ENCODE results near the genes OR8B4 and STT3A.

DNA sequence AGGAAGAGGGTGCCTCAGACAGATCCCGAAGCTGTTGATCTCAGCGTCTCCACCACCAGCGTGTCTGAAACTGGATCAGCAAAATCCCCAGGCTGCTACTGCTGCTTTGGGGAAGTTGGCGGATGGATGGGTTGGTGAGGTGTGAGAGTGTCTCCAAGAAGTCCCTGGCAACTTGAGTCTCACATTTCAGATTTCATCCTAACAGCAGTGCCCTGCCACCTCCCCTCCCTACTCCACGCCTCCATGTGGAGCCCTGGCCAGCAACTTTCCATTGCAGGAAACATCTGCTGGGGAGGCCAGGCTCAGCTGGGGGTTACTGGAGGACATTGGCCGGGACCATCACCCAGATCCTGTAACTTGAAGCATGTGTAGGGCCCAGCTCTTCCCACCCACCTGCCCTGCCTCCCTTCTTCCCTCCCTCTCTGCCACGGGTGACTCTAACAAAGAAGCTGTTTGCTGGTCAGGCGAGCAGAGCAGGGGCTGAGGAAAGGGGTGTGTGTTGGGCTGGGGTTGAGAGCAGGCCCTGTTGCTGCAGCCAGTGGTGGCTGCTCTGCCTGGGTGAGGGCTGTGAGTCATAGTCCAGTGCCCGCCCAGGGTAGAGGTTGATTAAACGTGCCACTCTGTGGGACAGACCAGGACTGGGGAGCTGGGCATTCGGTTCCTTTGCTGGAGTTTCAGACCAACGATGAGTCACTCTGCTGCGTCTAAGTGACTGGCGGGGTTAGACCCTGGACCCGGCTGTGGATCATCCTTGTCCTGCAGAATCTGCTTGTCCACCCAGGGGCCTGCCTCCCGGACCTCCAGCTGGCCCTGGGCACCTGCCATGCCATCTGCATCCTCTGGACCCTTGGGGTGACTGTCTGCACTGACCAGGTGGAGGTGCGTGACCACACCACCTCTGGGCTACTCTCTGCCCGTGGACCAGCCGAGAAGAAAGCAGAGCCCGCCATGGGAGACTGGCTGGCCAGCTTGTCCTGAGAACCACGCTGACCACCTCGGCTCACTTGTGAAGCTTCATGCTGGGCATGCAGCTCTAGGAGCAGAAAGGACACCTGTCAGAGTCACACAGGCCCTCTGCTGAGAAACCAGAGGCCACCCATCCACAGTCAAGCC, 63.9 kb downstream of the SCN3B start:
- PRO-cap: no peak
- RRBS: 71% methylated on average over 2 of the region's 22 CpGs

- PRO-cap: no peak
- RRBS: no CpG with 5 or more reads among the region's 1 CpG
Measured at GRCh38 chr11:123961833-123962112, 15.8 kb downstream of the OR10S1 start.

GRCh38 chr11:124424767-124425174, at the start of gene OR8B4:
Gene OR8B4 (minus strand): TSS chr11:124424871.
- PRO-cap: no peak
- RRBS: no CpG with 5 or more reads among the region's 5 CpGs

- PRO-cap: no peak
Measured at GRCh38 chr11:124445866-124446271, 373 bp upstream of the OR8B8 start.

GRCh38 chr11:124898055-124898198, 262 bp upstream of the ROBO4 start:
- PRO-cap: no peak
- RRBS: no CpG with 5 or more reads among the region's 2 CpGs

- PRO-cap: no peak
- RRBS: 24% methylated on average over 1 of the region's 30 CpGs
Measured at GRCh38 chr11:125063522-125064073, 493 bp downstream of the SLC37A2 start.

DNA sequence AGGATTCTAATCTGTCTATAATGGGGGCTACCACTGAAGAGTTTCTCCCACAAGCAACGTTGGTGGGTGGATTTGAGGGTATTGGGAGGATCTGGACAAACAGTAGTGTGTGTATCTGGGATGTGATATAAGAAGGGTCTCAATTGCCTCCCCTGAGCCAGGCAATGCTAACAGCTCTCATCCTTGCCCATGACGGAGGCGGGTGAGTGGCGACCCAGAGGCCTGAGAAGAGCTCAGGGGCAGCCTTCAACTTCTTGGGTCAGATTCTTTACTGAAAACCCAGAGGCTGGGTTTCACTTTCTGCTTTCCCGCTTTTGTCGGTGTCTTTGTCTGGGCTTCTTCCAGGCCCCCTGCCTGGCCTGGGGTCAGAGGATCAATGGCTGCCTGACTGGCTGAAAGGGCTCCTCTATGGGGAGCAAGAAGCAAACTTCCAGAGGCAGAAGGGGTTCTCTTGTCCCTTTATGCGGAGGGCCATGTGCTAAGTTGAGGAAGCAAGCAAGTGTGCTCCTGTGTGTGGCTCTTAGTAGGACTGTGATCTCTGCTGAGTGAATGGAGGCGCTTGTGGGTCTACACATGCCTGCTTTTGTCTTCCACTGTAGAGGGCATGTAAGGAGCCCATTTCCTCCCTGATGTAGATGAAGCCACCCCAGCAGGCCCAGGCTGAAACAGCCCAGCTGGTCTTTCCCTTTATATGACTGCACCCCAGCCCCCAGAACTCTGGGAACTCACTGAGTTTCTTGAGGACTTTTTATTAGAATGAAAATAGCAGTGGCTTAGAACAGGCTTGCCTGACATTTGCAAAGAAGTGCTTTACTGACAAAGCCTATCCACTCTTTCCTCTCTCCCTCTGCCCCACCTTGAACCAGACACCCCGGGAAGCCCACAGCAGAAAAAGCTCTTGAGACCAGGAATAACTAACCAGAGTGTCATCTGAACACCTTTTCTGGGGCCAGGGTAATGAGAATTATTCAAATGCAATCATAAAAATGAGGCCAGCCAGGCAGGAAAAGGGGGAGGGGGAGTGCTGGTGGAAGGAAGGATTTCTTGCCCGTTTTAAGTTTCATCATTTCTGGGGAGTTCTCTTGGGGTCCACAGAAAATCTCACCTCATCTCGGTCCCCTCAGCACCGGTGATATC, 947 bp upstream of the PKNOX2 start:
- PRO-cap: no peak
- RRBS: no CpG with 5 or more reads among the region's 12 CpGs

DNA sequence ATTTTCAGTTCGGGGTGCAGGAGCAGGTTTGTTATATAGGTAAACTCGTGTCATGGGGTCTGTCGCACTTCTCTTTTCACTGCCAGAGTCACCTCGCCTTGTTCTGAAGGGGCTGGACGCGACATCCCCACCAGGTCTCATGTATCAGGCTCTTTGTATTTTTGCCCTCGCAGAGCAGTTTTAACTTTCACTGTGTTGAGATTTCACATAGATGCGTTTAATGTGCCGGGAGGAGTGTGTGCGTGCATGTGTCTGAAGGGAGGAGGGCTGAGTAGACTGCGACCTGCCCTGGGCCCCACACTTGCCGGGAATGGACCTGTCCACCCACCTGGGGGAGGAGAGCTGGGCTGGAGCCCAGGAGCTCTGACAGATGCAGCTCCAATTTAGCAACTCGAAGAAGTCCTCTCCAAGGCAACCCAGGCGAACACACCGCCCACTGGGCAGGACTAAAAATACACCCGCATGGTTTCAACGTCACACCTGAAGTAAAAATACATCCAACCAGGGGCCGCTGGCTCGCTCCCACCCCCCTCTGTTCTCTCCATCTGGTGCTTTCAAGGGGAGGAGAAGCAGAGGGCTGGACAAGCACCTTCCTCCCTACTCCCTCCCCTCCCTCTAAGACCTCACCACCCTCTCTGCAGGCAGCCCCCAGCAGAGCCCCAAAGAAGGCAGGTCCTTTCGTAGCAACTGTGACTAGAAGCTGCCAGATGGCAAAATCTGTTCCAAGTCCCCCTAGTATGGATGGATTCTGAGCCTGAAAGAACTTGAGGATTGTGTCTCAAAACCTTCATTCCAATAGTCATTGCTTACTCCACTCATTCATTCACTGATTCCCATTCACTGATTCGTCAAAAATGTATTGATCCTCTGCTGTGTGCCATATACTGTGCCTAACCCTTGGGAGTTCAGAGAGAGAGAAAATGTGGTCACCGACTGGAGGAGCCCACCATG, 119.9 kb downstream of the FEZ1 start:
- PRO-cap: no peak
- RRBS: 48% methylated on average over 4 of the region's 22 CpGs

DNA sequence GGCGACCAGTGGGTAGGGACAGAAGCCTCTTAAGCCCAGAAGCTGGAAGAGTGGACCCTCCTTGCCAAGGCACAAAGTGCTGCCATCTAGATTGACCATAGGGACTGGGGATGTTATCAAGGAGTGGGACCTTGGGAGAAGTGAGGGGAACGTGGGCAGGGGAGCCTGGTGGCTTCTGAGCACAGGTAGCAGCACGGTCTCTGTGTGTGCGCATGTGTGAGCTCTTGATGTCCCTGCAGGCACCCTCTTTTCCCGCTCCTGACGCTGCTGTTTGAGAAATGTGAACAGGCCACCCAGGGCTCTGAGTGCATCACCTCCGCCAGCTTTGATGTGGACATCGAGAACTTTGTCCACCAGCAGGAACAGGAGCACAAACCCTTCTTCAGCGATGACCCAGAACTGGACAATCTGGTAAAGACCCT, 110.7 kb downstream of the FEZ1 start:
- PRO-cap: no peak
- RRBS: no CpG with 5 or more reads among the region's 9 CpGs

GRCh38 chr11:125592786-125593865, at the start of gene STT3A:
Gene STT3A (plus strand): TSS chr11:125592852.
- PRO-cap: bidirectional peak, plus-strand start at chr11:125592852, minus-strand start at chr11:125592599; bidirectional peak, plus-strand start at chr11:125593361, minus-strand start at chr11:125593303
- RRBS: 4% methylated on average over 11 of the region's 39 CpGs

DNA sequence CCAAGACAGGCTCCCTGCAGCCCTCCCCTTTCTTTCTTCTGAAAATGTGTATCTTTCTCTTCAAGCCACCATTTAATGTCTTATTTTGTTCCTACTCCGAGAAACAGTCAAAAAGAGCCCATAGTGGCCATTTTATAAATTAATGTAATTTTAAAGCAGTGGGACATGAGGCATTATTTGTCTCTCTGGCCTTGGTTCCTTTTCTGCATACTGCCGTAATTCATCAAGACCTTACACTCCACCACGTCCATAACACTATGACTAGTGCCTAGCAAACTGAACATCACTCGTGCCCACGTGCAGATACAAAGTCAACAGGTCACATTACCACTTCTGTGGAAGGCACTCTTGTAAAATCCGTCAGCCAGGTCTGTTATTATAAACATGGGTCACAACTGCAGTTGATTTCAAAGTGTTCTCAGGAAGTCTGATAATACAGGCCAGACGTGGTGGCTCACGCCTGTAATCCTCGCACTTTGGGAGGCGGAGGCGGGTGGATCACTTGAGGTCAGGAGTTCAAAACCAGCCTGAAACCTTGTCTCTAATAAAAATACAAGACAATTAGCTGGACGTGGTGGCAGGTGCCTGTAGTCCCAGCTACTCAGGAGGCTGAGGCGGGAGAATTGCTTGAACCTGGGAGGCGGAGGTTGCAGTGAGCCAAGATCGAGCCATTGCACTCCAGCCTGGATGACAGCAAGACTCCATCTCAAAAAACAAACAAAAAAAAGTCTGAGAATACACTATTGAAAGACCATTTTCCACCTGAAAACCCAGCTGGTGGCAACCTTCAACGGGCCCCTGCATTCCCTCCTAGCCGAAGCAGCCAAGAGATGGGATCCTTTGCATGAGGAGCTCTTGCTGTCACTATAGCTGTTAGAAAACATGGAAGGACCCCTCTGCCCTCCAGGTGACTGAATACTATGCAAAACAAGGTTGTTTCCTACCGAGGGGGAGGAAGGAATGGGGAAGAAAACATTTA, 14.2 kb downstream of the VSIG10L2 start:
- PRO-cap: no peak
- RRBS: no CpG with 5 or more reads among the region's 18 CpGs

GRCh38 chr11:126115756-126116450, 53.2 kb upstream of the CDON start:
- PRO-cap: bidirectional peak, plus-strand start at chr11:126116167, minus-strand start at chr11:126116062
- RRBS: 38% methylated on average over 3 of the region's 18 CpGs

DNA sequence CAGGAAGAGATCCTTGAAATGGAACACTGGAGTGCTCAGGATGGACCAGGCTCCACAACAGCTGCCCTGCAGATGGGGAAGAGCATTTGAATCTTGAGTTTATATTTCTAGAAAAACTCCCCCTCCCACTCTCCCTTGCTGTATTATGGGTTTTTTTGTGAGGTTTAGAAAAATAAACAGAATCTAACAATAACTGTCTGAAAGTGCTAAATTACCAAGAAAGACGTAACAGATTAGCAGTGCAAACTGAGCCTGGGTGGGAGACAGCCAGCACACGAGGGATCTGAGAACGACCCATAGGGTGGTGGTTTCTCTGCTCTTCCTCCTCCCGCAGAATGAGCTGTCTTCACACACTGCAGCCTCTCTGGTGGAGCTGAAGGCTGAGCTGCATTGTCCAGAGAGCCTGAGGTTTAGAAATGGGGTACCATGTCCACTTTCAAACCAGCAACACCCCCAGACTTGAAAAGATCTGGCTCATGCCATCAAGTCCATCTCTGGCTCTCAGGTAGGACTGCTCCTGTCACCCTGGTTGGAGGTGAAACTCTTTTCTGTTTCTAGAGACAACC, 61.8 kb upstream of the CDON start:
- PRO-cap: no peak
- RRBS: no CpG with 5 or more reads among the region's 4 CpGs

DNA sequence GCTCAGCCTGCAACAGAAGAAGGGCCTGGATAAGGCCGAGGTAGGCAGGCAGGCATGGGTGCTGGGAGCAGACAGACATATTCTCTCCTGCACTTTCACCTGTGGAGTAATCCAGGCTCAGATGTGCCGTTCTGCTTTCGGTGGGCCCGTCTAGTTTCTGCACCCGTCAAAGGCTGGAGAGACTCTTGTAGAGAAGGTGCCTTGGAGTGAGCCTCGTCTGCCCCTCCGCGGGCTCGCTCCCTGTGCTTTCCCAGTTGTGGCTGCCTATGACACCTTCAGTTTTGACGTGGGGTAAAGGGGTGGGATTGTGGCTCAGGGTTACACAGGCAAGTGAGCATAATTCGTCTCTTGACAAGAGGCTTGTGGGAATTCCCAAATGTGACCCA, 16.3 kb upstream of the ST3GAL4 start:
- PRO-cap: no peak
- RRBS: no CpG with 5 or more reads among the region's 11 CpGs

- PRO-cap: no peak
- RRBS: no CpG with 5 or more reads among the region's 10 CpGs
Measured at GRCh38 chr11:126339751-126340417, 15.6 kb upstream of the ST3GAL4 start.

GRCh38 chr11:126353129-126353656, 2.3 kb upstream of the ST3GAL4 start:
- PRO-cap: no peak
- RRBS: no CpG with 5 or more reads among the region's 2 CpGs

DNA sequence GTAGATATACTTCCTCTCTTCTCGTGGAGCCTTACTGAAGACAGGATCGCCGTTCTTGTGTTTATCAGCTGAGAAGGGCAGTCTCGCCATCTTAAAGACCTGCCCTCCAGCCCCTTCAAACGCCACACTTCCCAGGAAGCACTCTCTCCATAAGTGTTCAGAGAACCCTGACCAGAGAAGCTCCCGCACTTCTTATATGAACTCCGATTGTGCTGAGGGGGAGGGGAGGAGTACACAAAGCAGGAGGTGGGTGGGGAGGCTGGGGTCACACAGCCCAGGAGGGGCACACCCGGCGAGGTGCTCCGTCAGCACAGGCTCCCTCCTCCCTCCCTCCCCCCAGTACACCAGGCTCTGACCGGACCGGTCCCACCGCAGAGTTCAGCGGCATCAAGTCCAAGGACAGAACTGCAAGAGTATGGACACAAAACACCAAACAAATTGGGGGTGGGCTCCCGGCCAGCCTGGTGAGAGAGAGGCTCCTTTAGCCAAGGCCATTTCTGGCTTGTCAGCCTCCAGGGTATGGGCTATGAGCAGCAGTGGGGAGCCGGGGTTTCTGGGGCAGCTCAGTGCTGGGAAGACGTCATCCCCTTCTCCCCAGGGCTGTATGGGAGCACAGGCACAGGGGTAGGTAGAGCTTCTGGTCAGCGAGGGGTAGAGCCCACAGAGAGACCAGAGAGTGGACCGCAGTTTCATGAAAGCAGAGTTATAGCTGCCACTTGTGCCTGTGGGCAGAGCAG, 68.2 kb downstream of the ST3GAL4 start:
- PRO-cap: no peak
- RRBS: 85% methylated on average over 8 of the region's 19 CpGs

- PRO-cap: no peak
- RRBS: no CpG with 5 or more reads among the region's 6 CpGs
Measured at GRCh38 chr11:126631230-126631566, 275.7 kb downstream of the ST3GAL4 start.

- PRO-cap: no peak
- RRBS: no CpG with 5 or more reads among the region's 2 CpGs
Measured at GRCh38 chr11:127758099-127758450, 757.5 kb upstream of the KIRREL3 start.

GRCh38 chr11:128153707-128154098, 433.7 kb downstream of the ETS1 start:
- PRO-cap: no peak
- RRBS: no CpG with 5 or more reads among the region's 5 CpGs

Measured in Caco-2 (cell line).